Placental pericyte (primary cell): Measurements from ENCODE around the genes PLRG1, NPY2R, ASIC5 and TDO2.

- CAGE, long polyA plus RNA = no peak
Observed at GRCh38 chr4:154535306-154536233, 14.6 kb downstream of the PLRG1 start.

DNA sequence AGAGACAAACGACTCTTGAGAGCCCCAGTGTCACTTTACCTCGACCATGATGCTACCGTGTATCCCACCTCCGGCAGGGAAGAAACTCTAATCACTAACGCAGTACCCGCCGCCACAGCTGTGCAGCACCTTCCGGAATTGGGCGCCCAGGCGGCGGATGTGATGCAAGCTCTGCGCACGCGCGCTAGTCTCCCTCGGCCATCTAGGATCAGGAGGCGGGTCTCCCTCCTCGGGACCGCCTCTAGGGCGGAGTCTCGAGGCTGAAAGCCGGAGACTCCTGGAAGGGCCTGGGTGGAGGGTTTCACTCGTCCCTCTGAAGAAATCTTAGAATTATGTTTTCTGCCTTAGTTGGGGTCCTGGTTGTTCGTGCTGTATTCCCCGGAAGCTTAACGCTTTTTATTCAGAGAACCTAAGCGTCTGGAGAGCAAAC lies at the start of gene PLRG1:
Gene PLRG1, minus strand, starts transcription at position 140 of the 430 bp plus-strand sequence.
- CAGE, long polyA plus RNA = no peak

GRCh38 chr4:154606665-154607742 lies 5.5 kb downstream of the FGG start:
- CAGE, long polyA plus RNA = no peak

DNA sequence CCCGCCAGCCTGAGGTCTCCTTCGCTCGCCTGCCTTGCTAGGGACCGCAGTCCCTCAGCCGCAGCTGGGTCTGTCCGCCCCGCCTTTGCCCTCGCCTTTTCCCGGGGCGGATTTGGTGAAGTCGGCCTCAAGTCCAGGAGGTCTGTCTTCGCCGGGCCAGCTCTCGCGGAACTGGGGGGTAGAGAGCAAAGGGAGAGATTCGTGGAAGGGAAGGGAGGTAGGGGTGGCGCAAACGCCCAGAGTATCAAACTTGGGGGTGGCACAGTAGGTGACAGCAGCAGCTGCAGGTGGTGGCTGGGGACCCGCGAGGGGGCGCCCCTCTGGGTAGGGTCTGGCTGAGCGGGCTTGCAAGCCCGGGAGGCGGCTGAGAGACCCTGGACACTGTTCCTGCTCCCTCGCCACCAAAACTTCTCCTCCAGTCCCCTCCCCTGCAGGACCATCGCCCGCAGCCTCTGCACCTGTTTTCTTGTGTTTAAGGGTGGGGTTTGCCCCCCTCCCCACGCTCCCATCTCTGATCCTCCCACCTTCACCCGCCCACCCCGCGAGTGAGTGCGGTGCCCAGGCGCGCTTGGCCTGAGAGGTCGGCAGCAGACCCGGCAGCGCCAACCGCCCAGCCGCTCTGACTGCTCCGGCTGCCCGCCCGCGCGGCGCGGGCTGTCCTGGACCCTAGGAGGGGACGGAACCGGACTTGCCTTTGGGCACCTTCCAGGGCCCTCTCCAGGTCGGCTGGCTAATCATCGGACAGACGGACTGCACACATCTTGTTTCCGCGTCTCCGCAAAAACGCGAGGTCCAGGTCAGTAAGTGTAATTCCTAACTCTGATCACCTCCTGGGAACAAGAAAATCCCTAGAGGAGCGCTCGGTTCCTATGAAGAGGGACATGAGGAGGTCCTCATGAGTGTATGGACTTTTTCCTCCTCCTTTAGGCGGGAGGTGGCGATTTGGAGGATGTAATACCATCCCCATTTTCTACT lies at the start of gene NPY2R:
Gene NPY2R, plus strand, starts transcription at position 367 of the 975 bp plus-strand sequence.
- CAGE, long polyA plus RNA = no peak

GRCh38 chr4:155526516-155526911 lies 140.1 kb upstream of the GUCY1A1 start:
- CAGE, long polyA plus RNA = no peak

GRCh38 chr4:155789437-155789856 lies 30.6 kb downstream of the GUCY1B1 start:
- CAGE, long polyA plus RNA = no peak

GRCh38 chr4:155866183-155866436 lies at the start of gene ASIC5:
ASIC5 (minus strand) TSS chr4:155866277.
- CAGE, long polyA plus RNA = no peak

DNA sequence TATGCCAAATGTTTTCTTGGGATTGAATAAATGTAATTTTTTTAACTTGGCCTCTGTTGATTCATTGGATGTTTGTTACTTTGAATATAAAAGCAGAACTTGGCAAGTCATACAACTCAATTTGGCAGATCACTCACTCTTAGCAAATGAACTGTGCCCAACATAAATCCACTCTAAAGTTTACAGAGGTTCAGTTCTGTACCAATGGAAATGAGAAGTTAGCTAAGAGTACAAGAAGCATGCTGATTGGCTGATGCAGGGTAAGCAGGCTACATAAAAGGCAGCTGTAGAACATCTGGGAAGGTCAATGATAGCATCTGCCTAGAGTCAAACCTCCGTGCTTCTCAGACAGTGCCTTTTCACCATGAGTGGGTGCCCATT lies at the start of gene TDO2:
Gene TDO2, plus strand, starts transcription at position 302 of the 381 bp plus-strand sequence.
- CAGE, long polyA plus RNA = no peak

- CAGE, long polyA plus RNA = no peak
Observed at GRCh38 chr4:156182374-156182788, 228.7 kb upstream of the CTSO start.

GRCh38 chr4:156957961-156958827 lies 13.4 kb downstream of the PDGFC start:
- CAGE, long polyA plus RNA = no peak

DNA sequence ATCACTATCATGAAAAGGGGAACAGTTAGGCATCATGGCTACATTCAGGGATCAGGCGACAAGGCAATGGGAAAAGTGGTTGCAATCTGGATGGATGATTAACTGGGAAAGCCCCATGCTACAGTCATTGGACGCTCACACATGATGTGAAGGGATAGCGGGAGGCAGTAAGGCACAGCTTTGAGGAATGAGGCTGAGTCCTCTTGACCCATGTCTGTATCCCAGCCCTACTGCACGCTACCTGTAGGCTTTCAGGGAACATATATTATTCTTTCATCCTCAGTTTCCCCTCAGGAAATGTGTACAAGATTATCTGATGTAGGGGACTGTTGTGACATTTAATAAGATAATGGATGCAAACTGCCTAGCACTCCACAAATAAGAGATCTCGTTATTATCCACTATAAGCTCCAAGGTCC lies 10.1 kb downstream of the GASK1B start:
- CAGE, long polyA plus RNA = no peak

DNA sequence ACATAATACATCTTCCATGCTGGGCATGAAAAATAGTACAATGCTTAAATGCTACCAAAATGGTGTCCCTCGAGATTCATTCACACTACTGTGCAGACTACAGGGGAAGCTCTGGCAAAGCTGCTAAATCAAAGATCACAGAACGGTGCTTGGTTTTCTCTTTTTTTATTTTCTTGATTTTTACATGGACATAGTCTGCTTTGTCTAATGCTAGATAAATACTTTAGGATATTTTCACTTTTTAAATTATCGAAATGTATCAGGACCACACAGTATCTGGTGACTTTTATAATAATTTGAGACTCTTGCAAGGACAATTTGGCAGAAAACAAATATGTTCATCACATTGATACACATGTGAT lies 7.7 kb downstream of the GASK1B start:
- CAGE, long polyA plus RNA = no peak

DNA sequence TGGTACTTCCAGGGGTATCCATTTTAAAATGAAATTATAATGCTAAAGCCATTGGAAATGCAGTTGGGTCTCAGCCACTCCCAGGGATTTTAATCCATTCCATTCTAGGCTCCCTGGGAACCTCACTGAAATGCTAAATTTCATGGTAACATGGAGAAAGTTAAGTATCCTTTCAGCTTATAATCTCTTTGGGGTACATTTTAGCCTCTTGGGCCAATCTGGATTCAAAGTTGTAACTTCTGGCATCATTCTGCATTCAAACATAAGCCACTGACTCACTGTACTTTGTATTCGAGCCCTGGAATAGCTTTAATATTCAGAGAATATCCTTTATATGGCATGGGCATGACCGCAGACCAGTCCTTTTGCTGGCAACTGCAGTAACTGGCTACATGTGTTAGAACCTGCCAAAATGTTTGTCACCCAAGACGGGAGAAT lies 3.4 kb downstream of the GASK1B start:
- CAGE, long polyA plus RNA = no peak

DNA sequence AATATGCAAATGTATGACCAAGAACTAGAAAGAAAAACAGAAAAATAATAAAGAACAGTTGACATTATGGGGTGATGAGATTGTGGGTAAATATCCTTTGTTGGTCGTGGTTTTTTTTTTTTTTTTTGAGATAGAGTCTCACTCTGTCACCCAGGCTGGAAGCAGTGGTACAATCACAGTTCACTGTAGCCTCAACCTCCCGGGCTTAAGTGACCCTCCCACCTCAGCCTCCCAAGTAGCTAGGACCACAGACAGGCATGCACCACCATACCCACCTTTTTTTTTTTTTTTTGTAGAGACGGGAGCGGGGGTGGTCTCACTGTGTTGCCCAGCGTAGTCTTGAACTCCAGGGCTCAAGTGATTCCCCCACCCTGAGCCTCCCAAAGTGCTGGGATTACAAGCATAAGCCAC lies 10.6 kb downstream of the FNIP2 start:
- CAGE, long polyA plus RNA = no peak

GRCh38 chr4:158821200-158821683 lies 52.4 kb downstream of the FNIP2 start:
- CAGE, long polyA plus RNA = no peak

DNA sequence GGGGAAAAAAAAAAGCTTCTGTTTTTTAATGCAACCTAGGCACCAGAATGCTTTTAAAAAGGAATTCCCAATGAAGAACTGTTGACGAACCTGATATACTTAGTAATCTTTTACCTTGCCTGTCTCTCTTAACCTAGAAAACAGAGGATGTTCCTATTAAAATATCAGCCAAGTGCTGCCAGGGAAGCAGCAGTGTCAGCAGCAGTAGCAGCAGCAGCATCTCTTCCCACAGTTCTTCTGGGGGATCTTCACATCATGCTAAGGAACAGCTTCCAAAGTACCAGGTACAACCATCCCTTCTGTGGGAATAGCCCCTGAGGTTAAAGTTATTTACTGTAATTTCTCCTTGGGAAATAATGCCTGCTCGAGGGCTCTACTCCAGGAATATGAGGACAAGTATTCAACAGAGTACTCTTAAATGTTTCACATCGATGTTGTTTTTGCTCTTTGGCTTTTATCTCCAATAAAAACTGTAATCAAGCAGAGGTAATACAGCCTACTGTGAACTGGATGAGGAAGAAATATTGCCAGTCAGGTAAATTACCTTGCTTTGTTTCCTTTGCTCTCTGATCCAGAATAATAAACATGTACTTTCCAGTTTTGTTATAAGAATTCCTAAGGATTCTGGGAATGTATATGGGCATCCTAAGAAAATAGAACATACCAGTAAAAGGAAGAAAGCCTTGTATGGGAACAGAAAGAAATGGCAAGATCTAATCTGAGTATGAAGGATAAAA lies 60.3 kb downstream of the FNIP2 start:
- CAGE, long polyA plus RNA = no peak

- CAGE, long polyA plus RNA = no peak
Observed at GRCh38 chr4:158845127-158845433, 76.3 kb downstream of the FNIP2 start.

DNA sequence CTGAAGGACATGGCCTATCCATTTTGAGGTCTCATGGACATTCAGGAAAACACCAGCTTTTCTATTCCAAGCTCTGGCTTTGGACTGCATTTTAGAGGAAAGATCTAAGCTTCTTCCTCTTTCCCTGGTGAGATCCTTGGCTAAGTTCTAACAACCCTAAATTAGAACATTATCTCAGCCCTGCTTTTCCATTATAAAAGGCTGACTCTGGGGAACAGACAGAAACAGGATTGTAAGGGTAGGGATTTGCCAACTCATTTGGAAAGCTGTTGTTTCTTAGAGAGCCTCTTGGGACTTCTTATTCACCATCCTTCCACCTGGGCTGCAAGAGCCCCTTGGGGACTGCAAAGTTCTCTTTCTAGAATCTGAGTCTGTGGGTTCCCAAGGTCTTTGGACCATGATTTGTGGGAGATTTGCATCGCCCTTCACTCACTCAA lies 119.3 kb downstream of the C4orf45 start:
- CAGE, long polyA plus RNA = no peak

DNA sequence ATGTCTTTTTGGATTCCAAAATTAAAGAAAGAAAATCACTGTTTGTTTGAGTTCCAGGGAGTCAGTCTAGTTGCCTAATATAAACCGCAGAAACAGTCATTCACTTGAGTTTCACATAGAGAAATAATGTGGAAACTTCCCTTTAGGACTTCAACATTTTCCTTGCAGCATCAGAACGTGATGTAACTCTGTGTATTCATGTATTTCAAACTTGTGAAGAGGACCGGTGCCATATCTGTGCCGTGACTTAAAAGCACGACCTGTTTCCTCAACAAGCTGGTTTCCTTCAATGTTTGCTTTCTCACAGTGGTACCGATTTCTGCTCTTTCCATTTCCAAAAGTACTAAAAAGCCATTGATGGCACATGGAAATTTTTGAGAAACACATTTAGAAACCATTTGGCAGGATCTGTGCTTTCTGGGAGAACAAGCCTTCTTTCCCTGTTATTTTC lies 98.8 kb downstream of the C4orf45 start:
- CAGE, long polyA plus RNA = no peak

GRCh38 chr4:159042123-159042611 lies 7.1 kb upstream of the C4orf45 start:
- CAGE, long polyA plus RNA = no peak